Lung (tissue), 4 donors: ENCODE data around the genes OR14K1, OR2G6, OR2T34 and PGBD2.

DNA sequence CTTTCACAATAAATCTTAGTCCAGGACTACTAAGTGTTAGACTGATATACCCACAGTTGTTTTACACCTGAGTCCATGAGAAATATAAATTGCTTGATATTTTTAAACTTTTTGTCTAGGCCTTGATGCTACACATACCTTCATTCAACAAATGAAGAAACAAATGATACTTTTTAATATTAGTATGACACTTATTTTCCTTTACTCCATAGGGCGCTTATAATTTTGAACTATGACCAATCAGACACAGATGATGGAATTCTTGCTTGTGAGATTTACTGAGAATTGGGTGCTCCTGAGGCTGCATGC, at the start of gene OR14K1:
Gene OR14K1, plus strand, starts transcription at position 233 of the 309 bp plus-strand sequence.
- PRO-cap: no peak
- RAMPAGE, long total RNA: no peak
- RRBS: no CpG with 5 or more reads among the region's 1 CpG

DNA sequence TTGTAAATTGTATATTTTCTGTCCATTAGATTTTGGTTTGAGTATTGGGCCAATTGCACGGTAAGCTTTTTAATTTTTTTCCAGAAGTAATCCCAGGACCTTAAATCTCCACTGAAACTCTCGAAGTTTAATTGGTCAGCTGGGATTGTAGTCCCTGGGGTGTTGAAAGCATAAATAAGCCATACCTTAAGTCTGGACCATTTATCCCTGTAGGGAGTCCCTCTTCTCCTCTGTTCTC, at the start of gene OR2G6:
Gene OR2G6, plus strand, starts transcription at position 179 of the 238 bp plus-strand sequence.
- PRO-cap: no peak
- RAMPAGE, long total RNA: no peak
- RRBS: no CpG with 5 or more reads among the region's 2 CpGs

- PRO-cap: no peak
- RAMPAGE, long total RNA: no peak
- RRBS: no CpG with 5 or more reads among the region's 4 CpGs
Measured at GRCh38 chr1:248574594-248575045, at the start of gene OR2T34. OR2T34 (minus strand) TSS chr1:248574757.

- PRO-cap: no peak
- RAMPAGE, long total RNA: no peak
- RRBS: no CpG with 5 or more reads among the region's 13 CpGs
Measured at GRCh38 chr1:248802721-248803018, 23.0 kb downstream of the SH3BP5L start.

DNA sequence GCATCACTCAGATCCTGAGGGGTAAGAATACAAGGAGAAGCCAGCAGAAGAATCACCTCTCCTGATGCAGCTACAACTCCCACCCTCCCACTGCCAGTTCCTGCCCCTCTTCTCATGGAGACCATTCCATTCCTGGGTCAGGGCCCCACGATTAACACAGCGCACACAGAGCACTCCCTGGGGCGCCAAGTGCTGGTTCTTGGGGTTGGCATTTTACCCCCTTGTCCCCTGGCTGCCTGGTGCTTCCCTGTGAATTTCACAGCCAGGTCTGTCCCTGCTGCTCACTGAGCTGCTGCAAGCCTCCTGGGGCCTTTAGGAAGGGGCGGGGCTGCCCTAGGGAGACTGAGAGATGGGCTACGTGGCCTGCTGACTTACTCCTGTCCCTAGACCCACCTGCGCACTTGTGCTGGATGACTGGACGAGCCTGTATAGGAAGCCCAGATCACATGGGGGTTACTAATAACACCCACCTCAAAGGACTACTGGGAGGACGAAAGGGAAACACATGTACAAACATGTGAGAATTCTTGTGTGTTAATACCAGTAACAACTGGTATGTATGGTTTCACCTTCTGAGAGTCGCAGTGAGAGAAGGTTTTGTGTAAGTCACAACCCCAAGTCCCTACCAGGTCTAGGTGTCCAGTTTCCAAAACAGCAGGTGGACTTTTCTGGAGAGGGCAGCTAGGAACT, 4.9 kb downstream of the ZNF672 start:
- PRO-cap: no peak
- RAMPAGE, long total RNA: no peak
- RRBS: no CpG with 5 or more reads among the region's 9 CpGs

- PRO-cap: bidirectional peak, plus-strand start at chr1:248906200, minus-strand start at chr1:248906096; bidirectional peak, plus-strand start at chr1:248906730, minus-strand start at chr1:248906473
- RAMPAGE, long total RNA: start-site peak on the plus strand at chr1:248906222-248906246, 64 and 21 reads in 2 replicates
- RRBS: 2% methylated on average over 17 of the region's 89 CpGs
Measured at GRCh38 chr1:248905866-248906941, at the start of gene PGBD2. PGBD2 (plus strand) TSS chr1:248906235.